Body of pancreas (tissue), 2 donors: Measurements from ENCODE around the genes DCTPP1 and TMEM265.

DNA sequence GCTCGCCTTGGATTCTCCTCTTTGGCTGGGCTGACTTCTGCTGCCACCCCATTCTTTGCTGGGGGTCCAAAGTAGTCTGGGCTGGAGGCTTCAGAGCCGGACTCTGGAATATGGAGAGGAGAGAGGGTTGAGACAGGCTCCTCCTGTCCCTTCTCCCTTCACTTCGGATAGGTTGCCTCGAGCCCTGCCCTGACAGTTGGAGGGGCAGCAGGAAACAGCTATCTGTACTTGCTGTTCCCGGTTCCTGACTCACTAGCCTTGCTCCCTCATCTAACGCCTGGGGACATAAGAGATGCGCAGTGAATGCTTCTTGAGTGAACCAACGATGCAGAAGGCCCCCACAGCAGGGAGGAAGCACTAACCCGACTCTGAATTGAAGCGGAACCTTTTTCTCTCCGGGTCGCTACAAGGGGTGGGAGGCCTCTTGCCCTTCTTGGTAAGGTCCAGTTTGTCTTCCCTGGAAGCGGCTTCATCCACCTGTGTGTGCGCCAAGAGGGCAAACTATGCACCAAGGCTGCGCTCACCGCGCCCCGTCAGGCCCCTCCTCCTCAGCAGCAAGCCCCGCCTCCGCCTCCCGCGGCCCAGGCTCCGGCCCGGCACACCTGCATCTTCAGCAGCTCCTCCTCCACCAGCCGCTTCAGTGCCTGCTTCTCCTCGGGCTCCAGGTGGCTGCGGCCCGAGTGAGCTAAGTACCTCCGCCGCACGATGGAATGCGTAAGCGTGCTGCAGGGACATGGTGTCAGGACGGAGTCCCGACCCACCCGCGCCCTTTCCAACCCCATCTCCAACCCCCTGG is 478 bp downstream of the HIRIP3 start:
- PRO-cap: unidirectional peak, plus-strand start at position 628 of the sequence
- RAMPAGE, long total RNA, 2 experiments: start-site peak on the minus strand in 1 of 2 experiments, centred at position 508 of the sequence, 9 reads per replicate

- PRO-cap: no peak
- RAMPAGE, long total RNA, 2 experiments: no peak in any of the 2 experiments
These were observed 3.8 kb downstream of the DOC2A start for GRCh38 chr16:30006984-30007472.

DNA sequence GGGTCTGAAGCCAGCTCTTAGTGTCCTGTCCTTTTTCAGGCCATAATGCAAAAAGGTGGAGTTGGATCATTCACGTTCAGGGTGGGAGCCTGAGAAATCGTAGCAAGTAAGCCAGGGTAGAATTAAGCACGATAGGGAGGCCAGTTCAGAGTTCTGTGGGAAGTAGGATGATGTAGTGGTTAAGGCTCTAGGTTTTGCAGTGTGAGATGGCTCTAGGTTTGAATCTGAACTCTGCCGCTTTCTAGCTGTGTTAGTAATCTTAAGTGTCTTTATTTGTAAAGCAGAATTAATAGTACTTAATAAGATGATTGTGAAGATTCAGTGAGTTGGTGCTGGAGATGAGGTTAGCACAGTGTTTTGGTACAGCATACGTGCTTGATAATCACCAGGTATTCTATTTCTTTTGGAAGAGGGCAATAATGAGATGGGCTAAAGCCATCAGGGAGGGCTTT is 1.2 kb downstream of the PPP4C start:
- PRO-cap: no peak
- RAMPAGE, long total RNA, 2 experiments: no peak in any of the 2 experiments

GRCh38 chr16:30115146-30115762 is 1.9 kb upstream of the GDPD3 start:
- PRO-cap: no peak
- RAMPAGE, long total RNA, 2 experiments: no peak in any of the 2 experiments

- PRO-cap: no peak
- RAMPAGE, long total RNA, 2 experiments: no peak in any of the 2 experiments
These were observed 25.5 kb downstream of the CD2BP2 start for GRCh38 chr16:30329688-30329938.

GRCh38 chr16:30356225-30357097 is 1.4 kb upstream of the CD2BP2 start:
- PRO-cap: no peak
- RAMPAGE, long total RNA, 2 experiments: no peak in any of the 2 experiments

GRCh38 chr16:30428908-30429522 is 815 bp downstream of the DCTPP1 start:
- PRO-cap: no peak
- RAMPAGE, long total RNA, 2 experiments: no peak in any of the 2 experiments

DNA sequence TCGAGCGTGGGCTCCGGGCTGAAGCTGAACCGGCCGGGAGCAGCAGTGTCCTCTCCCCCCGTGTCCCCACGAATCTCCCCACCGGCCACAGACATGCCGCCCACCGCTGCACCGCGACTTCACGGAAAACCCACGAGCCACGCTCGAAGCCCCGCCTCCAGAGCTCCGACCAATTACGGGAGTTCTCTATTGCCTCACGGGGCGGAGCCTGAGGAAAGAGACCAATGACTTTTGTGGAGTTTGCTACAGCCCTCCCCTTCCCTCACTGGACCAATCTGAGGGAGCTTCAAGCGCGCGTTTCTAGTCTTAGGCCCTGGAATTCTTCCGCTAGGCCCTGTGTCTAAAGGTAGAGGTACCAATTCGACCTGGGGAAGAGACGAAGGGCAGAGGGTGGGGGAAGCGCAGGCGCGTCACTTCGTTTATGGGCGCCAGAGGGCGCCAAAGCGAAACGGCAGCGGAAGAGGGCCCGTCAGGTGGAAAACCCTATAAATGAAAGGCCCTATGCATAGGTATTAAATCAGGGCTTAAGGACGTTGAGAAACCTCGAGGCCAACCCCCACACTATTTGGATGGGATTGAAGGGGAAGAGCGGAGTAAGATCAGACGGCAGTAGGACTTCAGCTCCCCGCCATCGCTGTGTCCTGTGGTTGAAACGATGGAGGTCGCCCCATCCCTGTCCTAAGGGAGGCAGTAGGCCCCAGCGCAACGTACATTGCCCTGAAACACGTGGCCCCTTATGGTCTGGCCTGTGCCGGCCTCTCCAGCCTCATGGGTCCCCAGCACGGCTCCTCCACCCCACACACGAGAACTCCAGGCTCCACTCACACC is at the start of gene DCTPP1:
DCTPP1 (minus strand) TSS at position 145 of the 828 bp plus-strand sequence.
- PRO-cap: bidirectional peak, plus-strand start at position 358 of the sequence, minus-strand start at position 132 of the sequence
- RAMPAGE, long total RNA, 2 experiments: start-site peak on the minus strand in 2 of 2 experiments, centred at positions 111 to 134 of the sequence, 19 to 54 reads per replicate

DNA sequence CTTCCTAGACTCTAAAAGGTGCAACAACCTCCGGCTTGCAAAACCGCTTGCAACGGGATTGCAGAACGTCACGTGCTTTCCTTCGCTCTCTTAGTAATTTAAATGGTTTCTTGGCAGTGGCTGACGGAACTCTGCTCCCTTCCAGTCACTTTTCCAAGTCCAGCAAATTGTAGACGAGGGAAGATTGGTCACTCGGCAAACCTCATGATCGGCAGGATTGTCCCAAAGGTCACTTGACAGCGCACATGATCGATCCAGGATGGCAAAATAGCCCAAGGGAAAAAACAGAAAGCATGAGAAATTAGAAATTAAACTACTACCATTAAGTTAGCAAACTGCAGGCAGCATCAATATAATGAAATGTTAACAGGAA is 275 bp upstream of the SEPHS2 start:
- PRO-cap: bidirectional peak, plus-strand start at position 116 of the sequence, minus-strand start outside the sequence
- RAMPAGE, long total RNA, 2 experiments: no peak in any of the 2 experiments

GRCh38 chr16:30533489-30534146 is 1.0 kb downstream of the ZNF747 start:
- PRO-cap: no peak
- RAMPAGE, long total RNA, 2 experiments: no peak in any of the 2 experiments

DNA sequence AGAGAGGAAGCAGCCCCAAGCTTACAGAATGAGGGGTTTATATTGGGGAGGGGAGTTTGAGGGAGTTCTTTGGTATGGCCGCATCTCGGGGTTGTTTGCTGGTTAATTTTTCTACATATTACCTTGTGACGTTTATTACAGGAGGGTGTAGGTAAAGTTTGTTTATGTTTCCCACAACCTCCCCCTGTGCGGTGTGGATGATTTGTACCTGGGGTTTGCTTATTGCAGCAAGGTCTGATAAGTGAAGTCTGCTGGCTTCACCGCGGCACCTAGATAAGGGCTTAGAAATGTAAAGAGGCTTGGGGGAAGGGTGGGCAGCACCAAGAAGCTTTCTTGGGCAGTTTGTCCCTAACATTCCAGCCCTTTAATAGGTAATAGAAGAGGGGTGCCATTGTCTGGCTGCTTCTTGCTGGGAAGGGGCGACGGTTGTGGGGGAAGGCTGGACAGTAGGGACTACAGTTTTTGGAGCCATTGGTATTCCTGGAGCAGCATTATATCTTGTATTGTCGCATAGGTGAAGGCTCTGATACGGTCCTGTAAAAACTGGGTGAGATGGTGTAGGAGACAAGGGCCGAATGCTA is 7.3 kb upstream of the ZNF747 start:
- PRO-cap: no peak
- RAMPAGE, long total RNA, 2 experiments: no peak in any of the 2 experiments

GRCh38 chr16:30623428-30624550 is 13.6 kb upstream of the ZNF689 start:
- PRO-cap: no peak
- RAMPAGE, long total RNA, 2 experiments: no peak in any of the 2 experiments

GRCh38 chr16:30666902-30667430 is 8.7 kb downstream of the FBRS start:
- PRO-cap: no peak
- RAMPAGE, long total RNA, 2 experiments: no peak in any of the 2 experiments

GRCh38 chr16:30699698-30700206 is 781 bp downstream of the SRCAP start:
- PRO-cap: no peak
- RAMPAGE, long total RNA, 2 experiments: no peak in any of the 2 experiments

- PRO-cap: no peak
- RAMPAGE, long total RNA, 2 experiments: no peak in any of the 2 experiments
These were observed 11.3 kb upstream of the TMEM265 start for GRCh38 chr16:30728956-30729780.

DNA sequence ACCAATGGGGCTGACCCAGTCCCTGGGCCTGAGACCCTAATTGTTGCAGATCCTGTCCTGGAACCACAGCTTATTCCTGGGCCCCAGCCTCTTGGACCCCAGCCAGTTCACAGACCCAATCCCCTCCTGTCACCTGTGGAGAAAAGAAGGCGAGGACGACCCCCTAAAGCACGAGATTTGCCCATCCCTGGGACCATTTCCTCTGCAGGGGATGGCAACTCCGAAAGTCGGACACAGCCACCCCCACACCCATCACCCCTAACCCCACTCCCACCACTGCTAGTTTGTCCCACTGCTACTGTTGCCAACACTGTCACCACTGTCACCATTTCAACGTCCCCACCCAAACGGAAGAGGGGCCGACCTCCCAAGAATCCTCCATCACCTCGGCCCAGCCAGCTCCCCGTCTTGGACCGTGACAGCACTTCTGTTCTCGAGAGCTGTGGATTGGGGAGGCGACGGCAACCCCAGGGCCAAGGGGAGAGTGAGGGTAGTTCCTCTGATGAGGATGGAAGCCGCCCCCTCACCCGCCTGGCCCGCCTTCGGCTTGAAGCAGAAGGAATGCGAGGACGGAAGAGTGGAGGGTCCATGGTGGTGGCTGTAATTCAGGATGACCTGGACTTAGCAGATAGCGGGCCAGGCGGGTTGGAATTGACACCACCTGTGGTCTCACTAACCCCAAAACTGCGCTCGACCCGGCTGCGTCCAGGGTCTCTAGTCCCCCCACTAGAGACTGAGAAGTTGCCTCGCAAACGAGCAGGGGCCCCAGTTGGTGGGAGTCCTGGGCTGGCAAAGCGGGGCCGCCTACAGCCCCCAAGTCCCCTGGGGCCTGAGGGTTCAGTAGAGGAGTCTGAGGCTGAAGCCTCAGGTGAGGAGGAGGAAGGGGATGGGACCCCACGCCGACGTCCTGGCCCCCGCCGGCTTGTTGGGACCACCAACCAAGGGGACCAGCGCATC is 1.5 kb upstream of the TMEM265 start:
- PRO-cap: no peak
- RAMPAGE, long total RNA, 2 experiments: no peak in any of the 2 experiments

DNA sequence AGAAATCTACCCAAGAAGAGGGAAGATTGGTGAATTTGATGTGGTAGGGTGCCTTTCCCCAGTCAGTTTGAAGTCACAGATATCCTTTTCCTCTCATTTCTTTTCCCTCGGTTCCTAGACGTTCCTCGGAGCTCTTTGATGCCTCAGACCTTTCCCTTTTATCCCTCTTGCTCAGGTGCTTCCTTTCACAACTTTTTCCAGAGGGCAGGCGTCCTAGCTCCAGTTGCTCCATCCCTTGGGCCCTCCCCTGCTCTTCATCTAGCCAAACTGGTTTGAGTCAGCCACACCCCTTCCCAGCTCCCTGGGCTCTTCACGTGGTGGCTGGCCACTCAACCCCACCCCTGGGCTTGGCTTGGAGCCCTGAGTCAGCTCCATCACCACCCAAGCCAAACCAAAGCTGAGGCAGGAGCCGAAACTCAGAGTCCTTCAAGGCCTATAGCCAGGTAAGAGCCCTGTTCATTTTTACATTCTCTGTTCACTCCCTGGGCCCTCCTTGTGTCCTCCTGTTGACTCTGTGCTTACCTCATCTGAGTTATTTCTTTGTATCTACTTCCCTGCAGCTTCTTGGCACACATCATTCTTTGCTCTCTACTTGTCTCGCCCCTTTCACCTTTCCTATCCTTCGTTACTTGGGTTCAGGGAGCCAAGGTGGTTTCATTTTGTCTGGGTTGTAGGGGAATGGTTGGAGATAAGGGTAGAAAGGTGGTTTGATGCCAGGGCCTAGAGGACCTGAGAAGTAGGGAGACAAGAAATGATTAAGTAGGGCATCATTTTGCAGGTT is at the start of gene TMEM265:
TMEM265 (plus strand) TSS at position 378 of the 781 bp plus-strand sequence.
- PRO-cap: bidirectional peak, plus-strand start at position 394 of the sequence, minus-strand start at position 233 of the sequence
- RAMPAGE, long total RNA, 2 experiments: no peak in any of the 2 experiments

DNA sequence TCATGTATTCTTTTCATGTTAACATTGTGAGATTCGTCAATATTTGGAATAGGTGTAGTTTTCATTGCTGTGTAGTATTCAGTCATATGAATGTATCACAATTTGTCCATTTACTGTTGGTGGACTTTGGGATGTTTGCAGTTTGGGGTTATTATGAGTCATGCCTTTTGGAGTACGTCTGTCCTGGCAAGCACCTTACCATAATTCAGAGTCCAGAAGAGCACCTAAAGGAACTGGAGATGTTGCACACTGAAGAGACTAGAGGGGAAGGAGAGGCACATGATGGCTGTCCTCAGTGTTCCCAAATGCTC is 3.1 kb upstream of the PHKG2 start:
- PRO-cap: no peak
- RAMPAGE, long total RNA, 2 experiments: no peak in any of the 2 experiments

DNA sequence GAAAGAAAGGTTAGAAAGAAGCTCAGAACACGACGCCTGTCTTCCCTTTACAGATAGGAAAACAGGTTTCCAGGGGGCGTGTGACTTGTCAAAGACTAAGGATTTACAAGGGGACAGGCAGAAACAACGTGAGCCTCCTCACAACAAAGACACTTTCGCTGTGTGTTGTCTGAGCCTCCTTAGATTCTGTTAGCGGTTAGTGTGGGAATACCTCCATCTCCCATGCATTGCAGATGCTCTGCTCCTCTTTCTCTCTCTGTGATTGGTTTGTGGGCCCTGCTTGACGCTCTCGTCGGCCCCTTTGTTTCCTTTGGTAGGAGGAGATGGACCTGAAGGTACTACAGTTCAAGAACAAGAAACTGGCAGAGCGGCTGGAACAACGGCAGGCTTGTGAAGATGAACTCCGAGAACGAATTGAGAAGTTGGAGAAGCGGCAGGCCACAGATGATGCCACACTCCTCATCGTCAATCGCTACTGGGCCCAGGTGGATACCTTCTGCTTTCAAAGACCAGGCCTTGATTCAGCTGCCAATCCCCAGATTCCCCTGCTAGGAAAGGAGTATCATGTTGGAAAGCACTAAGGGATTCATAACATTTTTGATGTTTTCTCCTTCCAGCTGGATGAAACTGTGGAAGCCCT is 799 bp downstream of the RNF40 start:
- PRO-cap: no peak
- RAMPAGE, long total RNA, 2 experiments: no peak in any of the 2 experiments

GRCh38 chr16:30782510-30783000 is 4.5 kb downstream of the ZNF629 start:
- PRO-cap: no peak
- RAMPAGE, long total RNA, 2 experiments: no peak in any of the 2 experiments